Liver (tissue), 9 donors: ENCODE results near the gene SP140L.

DNA sequence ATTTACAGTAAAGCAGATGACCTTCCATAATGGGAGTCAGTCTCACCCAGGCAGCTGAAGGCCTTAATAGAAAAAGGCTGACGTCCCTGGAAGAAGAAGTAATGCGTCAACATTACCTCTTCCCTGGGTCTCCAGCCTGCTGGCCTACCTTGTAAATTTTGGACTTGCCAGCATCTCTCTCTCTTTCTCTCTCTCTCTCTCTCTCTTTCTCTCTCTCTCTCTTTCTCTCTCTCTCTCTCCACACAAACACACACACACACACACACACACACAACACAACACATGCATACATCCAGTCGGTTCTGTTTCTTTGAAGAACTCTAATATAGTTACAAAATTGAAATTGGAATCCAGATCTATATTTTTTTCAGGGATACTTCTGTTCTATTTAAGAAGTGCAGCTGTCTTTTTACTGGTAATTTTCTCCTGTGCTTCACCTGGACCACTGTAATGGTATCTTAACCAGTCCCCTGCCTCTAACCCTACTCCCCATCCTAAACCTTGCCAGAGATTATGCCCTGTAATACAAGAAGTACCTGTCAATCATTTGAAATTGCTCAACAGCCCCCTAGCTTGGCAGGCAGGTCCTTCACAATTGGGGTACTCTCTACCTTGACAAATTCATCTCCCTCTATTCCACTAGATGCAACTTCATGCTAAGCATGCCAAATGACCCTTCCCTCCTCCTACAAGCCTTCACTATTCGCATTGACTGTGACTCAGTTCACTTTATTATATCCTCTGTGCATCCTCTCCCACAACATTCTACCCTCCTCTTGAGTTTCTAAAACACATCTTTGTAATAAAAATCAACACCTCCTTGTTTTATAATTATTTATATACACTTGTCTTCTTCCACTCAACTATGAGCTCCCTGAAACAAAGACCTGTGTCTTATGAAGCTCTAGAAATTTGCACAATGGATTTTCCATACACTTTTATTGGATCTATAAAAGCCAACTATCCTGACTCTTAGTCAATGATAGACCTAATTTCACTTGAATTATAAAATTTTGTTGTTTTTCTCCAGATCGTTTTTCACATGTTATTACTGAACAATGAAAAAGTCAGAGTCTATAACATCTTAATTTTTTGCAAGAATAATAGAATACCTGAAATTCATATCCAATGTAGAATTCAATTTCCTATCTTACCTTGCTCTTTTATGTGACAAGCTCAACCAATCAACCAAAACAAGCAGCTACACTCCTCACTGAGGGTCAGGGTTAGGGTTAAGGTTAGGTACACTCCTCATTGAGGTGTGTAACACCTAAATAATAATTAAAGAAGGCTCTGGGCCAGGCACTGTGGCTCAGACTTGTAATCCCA, 156.7 kb downstream of the PID1 start:
- PRO-cap, 5 experiments = no peak in any of the 5 experiments
- RAMPAGE, long total RNA, 2 experiments = no peak in any of the 2 experiments
- RRBS = no CpG with 5 or more reads among the region's 5 CpGs

DNA sequence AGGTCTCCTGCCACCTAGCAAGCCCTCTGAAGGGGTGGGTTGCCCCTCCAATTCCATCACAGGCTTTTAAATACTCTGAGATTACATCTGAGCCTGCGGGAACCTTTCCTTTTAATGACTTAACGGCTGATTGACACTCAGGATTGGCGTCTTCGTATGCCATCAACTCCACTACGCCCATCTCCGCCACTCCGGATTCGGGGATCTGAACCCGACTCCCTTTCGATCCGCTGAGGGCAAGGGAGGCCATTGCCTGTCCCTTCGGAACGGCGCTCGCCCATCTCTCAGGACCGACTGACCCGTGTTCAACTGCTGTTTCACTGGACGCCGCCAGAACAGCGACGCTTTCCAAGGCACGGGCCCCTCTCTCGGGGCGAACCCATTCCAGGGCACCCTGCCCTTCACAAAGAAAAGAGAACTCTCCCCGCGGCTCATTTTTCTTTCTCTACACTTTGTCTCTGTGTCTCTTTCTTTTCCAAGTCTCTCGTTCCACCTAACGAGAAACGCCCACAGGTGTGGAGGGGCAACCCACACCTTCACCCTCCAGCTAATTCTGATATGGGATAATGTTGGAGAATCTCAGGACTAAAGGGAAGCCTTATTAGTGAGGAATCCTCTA, 90.4 kb downstream of the PID1 start:
- PRO-cap, 5 experiments = no peak in any of the 5 experiments
- RAMPAGE, long total RNA, 2 experiments = no peak in any of the 2 experiments
- RRBS = no CpG with 5 or more reads among the region's 29 CpGs

DNA sequence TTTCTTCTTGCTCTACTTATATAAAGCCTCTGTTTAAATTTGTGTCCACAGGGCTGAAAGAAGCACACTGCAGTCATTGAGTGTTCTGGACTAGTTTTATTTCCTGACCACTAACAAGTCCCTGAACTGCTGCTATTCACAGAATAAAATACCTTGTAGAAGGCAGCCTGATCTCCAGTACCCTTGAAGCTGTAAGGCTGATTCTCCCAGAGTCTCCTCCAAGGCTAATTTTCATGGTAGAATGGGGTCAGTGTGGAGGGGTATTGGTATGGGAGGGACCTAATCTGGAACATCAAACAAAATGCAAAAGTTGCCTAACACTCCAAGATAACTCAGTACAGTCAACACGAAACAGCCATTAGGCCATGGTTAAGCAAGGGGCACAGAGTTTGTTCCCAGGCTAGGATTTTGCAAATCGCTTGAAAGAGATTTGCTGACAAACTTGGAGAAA, 5.5 kb downstream of the PID1 start:
- PRO-cap, 5 experiments = peak in 5 of 5 experiments; most common plus-strand start position 358 of the sequence (in 4); most common minus-strand start position 226 of the sequence (in 1)
- RAMPAGE, long total RNA, 2 experiments = no peak in any of the 2 experiments
- RRBS = no CpG with 5 or more reads among the region's 2 CpGs

DNA sequence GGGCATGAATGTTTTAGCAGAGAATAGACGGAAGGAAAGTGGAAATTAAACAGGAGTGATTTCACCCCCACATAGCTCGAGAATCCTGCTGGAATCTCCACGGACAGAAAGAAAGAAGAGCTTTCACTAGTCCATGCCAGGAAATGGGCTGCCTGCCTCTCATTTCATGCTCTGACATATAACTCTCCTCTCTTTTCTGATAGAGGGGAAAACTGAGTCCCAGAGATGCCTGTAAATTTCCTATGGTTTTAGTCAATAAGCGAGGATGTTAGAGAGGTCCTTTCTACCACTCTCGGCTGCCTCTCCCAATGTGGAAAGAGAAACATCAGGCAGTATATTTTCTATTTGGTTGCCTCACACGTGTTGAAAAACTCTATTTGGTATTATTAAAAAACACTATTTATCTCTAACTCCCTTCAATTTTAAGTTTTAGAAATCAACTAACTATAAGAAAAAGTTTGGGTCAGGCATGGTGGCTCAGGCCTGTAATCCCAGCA, 173.1 kb upstream of the PID1 start:
- PRO-cap, 5 experiments = no peak in any of the 5 experiments
- RAMPAGE, long total RNA, 2 experiments = no peak in any of the 2 experiments
- RRBS = no CpG with 5 or more reads among the region's 6 CpGs

- PRO-cap, 5 experiments = peak in 2 of 5 experiments; most common minus-strand start chr2:229542786 (in 2)
- RAMPAGE, long total RNA, 2 experiments = no peak in any of the 2 experiments
- RRBS = no CpG with 5 or more reads among the region's 3 CpGs
Measured at GRCh38 chr2:229542714-229542995, 171.7 kb downstream of the DNER start.

- PRO-cap, 5 experiments = no peak in any of the 5 experiments
- RAMPAGE, long total RNA, 2 experiments = no peak in any of the 2 experiments
- RRBS = 8% methylated on average over 30 of the region's 66 CpGs
Measured at GRCh38 chr2:229713253-229714095, 881 bp downstream of the DNER start.

DNA sequence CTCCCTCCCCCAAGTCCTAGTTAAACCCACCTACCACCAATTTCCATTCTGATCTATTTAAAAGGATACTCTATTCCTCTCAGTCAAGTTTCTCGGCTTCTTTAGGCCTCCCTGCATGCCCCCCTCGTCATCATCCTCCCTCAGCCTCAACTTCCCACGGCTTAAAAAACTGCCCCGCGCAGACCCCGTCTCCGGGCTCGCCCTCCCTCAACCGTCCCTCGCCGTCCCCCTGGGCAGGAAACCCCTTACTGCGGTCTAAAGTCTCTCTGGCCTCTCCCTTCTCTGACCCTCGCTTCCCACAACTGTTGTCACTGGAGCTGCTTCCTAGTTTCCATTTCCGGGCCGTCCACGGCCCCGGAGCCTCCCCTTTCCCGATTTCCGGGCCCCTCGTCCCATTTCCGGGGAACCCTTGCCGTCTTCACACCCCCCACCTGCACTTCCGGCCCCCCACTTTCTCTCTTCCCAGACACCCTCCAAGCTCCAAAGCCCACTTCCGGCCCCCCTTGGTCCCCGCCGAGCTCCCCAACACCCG, 721 bp downstream of the TRIP12 start:
- PRO-cap, 5 experiments = peak in 4 of 5 experiments; most common plus-strand start position 436 of the sequence (in 4); most common minus-strand start position 284 of the sequence (in 3)
- RAMPAGE, long total RNA, 2 experiments = start-site peak on the minus strand in 1 of 2 experiments, centred at position 339 of the sequence, 43 to 49 reads per replicate
- RRBS = 1% methylated on average over 6 of the region's 27 CpGs

DNA sequence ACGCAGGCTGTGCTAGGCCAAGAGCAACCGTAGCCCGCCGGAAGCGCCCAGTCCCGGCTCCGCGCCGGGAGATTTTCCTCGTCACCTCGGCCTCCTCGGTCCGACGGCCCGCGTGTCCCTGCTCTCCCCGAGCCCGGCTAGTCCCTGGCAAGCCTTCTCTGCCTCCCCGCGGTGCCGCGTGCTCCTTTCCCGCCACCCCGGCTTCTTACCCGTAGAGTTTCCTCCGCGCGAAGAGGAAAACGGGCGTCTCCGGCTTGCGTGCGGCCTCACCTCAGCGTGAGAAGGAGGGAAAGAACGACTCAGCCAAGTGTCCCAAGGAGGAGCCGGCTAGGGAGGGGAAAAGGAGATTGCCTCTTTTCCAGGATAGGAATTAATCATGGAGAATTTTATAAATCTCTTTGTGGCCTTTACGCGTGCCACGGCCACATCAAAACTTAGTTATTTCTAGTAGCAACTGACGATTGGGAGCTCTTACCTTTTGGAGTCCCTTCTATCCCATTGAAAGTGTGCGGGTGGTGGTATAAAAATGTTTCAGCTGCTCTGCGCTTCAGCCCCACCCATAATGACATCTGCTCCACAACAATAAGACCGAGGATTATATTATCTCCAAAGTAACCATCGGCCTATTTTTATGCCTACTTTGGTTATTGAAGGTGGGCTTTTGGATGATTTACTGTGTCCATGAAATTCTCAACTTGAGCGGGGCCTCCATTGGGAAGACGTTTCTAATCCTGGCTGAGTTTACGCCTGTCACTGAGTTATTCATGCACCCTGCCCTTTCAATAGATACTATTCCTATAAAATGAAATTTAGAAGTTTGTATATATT, 584 bp downstream of the FBXO36 start:
- PRO-cap, 5 experiments = peak in 3 of 5 experiments; most common plus-strand start position 50 of the sequence (in 3)
- RAMPAGE, long total RNA, 2 experiments = no peak in any of the 2 experiments
- RRBS = 1% methylated on average over 26 of the region's 47 CpGs

GRCh38 chr2:230203167-230203777, 16.5 kb downstream of the SP110 start:
- PRO-cap, 5 experiments = no peak in any of the 5 experiments
- RAMPAGE, long total RNA, 2 experiments = no peak in any of the 2 experiments
- RRBS = 100% methylated on average over 1 of the region's 15 CpGs

GRCh38 chr2:230326725-230327420, at the start of gene SP140L:
Gene SP140L (plus strand): TSS chr2:230327193.
- PRO-cap, 5 experiments = peak in 4 of 5 experiments; most common plus-strand start chr2:230327241 (in 2); most common minus-strand start chr2:230327099 (in 2)
- RAMPAGE, long total RNA, 2 experiments = start-site peak on the plus strand in 1 of 2 experiments, at chr2:230327209-230327279 at its widest, 114 reads per replicate
- RRBS = no CpG with 5 or more reads among the region's 11 CpGs

DNA sequence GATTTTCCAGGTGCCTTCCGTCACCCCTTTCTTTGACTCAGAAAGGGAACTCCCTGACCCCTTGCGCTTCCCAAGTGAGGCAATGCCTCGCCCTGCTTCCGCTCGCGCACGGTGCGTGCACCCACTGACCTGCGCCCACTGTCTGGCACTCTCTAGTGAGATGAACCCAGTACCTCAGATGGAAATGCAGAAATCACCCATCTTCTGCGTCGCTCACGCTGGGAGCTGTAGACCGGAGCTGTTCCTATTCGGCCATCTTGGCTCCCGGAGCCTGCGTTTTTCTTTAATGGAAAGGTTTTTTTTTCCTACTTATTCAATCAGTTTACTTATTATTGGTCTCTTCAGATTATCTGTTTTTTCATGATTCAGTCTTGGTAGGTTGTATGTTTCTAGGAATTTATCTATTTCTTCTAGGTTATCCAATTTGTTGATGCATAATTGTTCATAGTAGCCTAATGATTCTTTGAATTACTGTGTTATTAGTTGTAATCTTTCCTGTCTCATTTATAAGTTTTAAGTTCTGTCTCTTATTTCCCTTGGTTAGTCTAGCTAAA, 15.3 kb downstream of the SP140L start:
- PRO-cap, 5 experiments = no peak in any of the 5 experiments
- RAMPAGE, long total RNA, 2 experiments = no peak in any of the 2 experiments
- RRBS = no CpG with 5 or more reads among the region's 16 CpGs

DNA sequence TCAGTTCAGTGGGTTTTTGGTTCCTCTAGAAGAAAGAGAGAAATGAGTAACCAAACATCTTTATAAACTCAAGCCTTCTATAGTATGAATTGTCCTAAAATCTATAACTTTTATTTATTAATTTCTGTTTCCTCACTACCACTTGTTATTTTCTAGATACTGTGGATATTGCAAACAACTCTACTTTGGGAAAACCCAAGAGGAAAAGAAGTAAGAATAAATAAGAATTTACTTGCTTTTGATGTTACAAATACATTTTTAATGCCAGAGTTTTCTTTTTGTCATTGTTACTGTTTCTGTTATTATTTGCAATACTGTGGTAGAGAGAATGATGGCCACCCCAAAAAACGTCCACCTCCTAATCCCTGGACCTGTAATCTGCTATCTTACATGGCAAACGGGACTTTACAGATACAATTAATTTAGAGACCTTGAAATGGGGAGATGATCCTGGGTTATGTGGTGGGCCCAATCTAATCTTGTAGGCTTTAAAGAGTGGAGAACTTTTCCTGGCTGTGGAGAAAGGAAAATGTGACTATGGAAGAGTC, 44.5 kb upstream of the SP100 start:
- PRO-cap, 5 experiments = peak in 1 of 5 experiments; most common plus-strand start position 344 of the sequence (in 1)
- RAMPAGE, long total RNA, 2 experiments = no peak in any of the 2 experiments
- RRBS = no CpG with 5 or more reads among the region's 2 CpGs

- PRO-cap, 5 experiments = no peak in any of the 5 experiments
- RAMPAGE, long total RNA, 2 experiments = no peak in any of the 2 experiments
- RRBS = no CpG with 5 or more reads among the region's 12 CpGs
Measured at GRCh38 chr2:230412118-230412624, 3.8 kb upstream of the SP100 start.

DNA sequence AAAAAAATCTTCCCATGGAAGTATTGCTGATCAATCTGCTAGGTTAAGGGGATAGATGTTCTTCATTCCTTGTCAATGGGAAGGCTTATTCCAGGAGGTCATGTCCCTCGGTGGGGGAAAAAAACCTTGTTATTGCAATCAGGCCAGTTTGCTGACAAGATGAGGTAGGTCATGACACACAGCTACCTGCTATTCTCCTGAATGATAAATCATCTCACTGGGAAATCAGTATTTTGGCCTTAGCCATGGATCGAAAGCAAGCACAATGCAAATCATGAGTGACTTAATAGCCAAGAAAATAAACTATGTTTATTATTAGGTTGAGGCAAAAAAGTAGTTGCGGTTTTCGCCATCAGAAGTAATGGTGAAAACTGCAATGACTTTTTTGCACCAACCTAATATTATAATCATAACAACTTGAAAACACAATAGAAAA, 97.5 kb downstream of the SP100 start:
- PRO-cap, 5 experiments = peak in 2 of 5 experiments; most common plus-strand start position 146 of the sequence (in 2); most common minus-strand start position 102 of the sequence (in 1)
- RAMPAGE, long total RNA, 2 experiments = no peak in any of the 2 experiments
- RRBS = no CpG with 5 or more reads among the region's 4 CpGs

- PRO-cap, 5 experiments = no peak in any of the 5 experiments
- RAMPAGE, long total RNA, 2 experiments = no peak in any of the 2 experiments
- RRBS = no CpG with 5 or more reads among the region's 5 CpGs
Measured at GRCh38 chr2:230684707-230685094, 27.9 kb upstream of the CAB39 start.

GRCh38 chr2:230877531-230878323, 13.0 kb downstream of the ITM2C start:
- PRO-cap, 5 experiments = no peak in any of the 5 experiments
- RAMPAGE, long total RNA, 2 experiments = no peak in any of the 2 experiments
- RRBS = no CpG with 5 or more reads among the region's 22 CpGs

DNA sequence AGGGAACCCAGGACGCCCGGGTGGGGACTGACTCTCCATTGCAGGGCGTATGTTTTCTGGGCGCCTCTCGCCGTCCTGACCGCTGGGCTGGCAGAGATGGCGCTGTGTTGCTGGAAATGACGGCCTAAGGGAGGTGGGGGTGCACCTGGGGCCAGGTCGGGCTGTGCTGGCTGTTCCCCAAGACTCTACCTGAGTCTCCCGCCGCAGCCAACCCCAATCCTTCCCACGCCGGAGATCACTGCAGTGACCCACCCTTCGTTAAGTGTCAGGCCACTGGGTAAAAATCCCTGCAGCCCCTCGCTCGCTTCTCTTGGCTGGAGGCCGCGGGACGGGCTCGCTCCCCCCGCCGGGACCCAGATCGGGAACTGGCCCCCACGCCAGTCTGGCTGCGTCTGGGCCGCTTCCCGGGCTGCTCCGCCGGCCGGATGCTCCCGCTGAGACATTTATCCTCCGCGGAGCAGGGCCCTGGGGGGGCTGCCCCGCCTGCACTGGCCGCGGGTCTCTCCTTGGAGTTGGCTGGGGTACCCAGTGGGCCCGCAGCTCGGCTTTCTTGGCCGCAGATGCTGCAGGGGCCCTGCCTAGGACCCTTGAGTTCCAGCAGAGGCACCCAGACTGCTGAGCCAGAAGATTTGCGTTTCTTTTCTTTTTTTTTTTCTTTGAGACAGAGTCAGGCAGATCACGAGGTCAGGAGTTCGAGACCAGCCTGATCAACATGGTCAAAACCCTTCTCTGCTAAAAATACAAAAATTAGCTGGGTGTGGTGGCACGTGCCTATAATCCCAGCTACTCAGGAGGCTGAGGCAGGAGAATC, 7.7 kb upstream of the ARMC9 start:
- PRO-cap, 5 experiments = peak in 2 of 5 experiments; most common plus-strand start position 383 of the sequence (in 1); most common minus-strand start position 89 of the sequence (in 2)
- RAMPAGE, long total RNA, 2 experiments = no peak in any of the 2 experiments
- RRBS = 17% methylated on average over 10 of the region's 44 CpGs

DNA sequence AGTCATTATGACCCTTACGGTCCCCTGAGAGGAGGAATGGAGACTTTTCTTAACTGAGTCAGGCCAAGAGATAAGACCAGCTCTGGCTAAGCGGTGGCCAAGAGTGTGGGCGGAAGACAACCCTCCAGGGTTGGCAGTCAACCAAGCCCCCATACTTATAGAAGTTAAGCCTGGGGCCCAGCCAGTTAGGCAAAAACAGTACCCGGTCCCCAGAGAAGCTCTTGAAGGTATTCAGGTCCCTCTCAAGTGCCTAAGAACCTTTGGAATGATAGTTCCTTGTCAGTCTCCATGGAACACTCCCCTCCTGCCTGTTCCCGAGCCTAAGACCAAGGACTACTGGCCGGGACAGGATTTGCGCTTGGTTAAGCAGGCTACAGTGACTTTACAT, 8.2 kb downstream of the B3GNT7 start:
- PRO-cap, 5 experiments = no peak in any of the 5 experiments
- RAMPAGE, long total RNA, 2 experiments = no peak in any of the 2 experiments
- RRBS = no CpG with 5 or more reads among the region's 7 CpGs

GRCh38 chr2:231413458-231413940, 18.0 kb downstream of the B3GNT7 start:
- PRO-cap, 5 experiments = no peak in any of the 5 experiments
- RAMPAGE, long total RNA, 2 experiments = no peak in any of the 2 experiments
- RRBS = no CpG with 5 or more reads among the region's 7 CpGs

GRCh38 chr2:231576938-231577263, 15.8 kb upstream of the TEX44 start:
- PRO-cap, 5 experiments = no peak in any of the 5 experiments
- RAMPAGE, long total RNA, 2 experiments = no peak in any of the 2 experiments
- RRBS = no CpG with 5 or more reads among the region's 6 CpGs